Pulmonary lymph node (tissue), 1 donor: Measurements from ENCODE around the gene CSNK1D.

- PRO-cap = no peak
These were observed 480 bp downstream of the NPB start for GRCh38 chr17:81902436-81903000.

DNA sequence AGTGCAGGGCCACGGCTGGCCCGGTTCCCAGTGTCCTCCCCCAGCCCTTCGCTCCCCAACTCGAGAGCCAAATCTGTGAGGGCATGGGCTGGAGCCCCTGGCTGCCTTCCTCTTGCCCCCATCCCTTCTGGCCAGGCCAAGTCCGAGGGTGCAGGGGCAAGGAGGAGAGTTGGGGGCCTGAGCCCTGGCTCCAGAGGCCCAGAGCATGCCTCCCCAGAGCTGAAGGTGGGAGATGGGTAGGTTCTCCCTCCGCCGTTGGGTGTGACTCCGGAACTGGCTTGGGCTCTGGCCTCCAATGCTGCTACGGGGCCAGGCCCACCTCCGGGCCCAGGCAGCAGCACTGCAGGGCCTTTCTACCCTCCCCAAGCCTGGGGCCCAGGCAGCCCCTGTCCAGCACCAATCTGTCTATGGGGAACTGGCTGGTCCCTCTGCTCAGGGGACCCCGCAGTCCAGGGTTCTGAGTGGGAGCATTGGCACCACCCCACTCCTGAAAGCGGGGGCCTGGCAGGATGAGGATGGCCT, 1.1 kb downstream of the NPB start:
- PRO-cap = no peak

GRCh38 chr17:81910898-81911308, 296 bp downstream of the PCYT2 start:
- PRO-cap = no peak

DNA sequence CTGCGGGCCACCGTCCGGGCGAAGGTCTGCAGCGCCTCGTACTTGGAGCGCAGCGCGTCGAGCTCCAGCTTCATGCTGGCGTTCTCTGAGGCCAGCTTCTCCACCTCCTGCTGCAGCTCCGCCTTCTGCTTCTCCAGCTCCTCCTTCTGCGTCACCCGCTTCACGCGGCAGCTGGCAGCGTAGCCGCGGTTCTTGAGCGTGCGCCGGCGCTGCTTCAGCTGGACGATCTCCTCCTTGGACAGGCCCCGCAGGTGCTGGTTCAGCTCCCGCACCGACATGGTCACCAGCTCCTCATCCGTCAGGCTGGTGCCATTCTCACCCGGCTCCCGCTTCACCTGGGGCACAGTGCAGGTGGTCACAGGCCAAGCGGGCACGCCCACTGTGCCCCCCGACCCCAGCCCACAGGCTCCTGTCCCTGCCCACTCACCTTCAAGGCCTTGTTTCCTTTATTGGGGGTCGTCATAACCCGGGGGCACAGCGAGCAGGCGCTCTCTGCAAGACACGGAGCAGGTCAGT, 4.8 kb downstream of the MAFG start:
- PRO-cap = no peak

DNA sequence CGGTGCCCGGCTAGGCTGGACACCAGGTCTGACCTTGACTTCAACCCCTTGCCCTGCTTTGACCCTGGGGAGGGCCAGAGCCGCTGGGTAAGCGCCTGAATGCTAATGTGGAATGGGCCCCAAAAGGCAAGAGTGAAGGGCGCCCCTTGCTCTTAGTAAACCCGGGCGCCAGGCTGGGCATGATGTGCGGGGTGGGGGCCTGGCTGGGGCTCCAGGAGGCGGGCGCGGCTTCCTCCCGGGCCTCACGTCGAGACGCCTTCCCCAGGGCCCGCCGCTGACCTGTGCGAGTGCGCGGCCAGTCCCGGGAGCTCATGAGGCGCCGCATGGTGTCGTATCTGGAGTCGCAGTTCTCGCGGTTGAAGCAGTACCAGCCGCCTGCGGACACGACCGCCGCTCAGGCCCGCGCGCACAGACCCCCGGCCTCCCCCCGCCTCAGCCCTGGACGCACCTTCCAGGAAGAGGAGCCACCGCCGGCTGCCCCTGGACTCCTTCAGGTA, 1.7 kb downstream of the NOTUM start:
- PRO-cap = no peak

GRCh38 chr17:81966627-81967229, 5.7 kb upstream of the NOTUM start:
- PRO-cap = no peak

- PRO-cap = no peak
These were observed 1.0 kb downstream of the CENPX start for GRCh38 chr17:82021421-82022321.

GRCh38 chr17:82033706-82034884, 2.6 kb downstream of the RAC3 start:
- PRO-cap = no peak

GRCh38 chr17:82063974-82065247, 1.2 kb downstream of the DUS1L start:
- PRO-cap = no peak

- PRO-cap = no peak
These were observed 14.5 kb upstream of the DUS1L start for GRCh38 chr17:82080012-82080694.

DNA sequence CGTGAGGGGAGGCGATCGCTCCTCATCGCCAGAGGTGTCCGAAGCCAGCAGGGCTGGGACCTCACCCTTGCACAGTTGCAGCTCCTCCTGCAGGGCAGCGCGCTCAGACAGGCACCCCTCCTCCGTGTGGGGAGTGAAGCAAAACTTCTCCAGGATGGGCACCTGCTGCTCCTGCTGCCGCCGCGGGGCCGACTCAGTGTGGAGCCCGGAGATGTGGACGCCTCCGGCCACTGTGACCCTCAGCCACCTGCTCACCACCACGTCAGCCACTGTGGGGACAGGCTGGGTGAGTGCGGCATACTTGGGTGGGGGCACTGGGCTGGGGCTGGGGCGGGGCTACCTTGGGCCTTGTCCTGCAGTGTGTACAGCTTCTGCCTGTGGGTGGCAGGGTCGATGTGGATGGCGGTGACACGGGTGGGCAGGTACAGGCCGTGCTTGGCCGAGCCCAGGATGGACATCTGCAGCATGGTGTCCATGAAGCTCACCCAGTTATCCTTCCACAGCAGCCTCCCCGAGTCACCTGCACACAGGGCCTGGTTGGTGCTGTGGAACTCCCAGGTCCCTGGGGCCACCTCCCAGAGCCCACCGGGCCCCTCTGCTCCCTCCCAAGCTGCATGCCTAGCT, 10.9 kb downstream of the FASN start:
- PRO-cap = no peak

DNA sequence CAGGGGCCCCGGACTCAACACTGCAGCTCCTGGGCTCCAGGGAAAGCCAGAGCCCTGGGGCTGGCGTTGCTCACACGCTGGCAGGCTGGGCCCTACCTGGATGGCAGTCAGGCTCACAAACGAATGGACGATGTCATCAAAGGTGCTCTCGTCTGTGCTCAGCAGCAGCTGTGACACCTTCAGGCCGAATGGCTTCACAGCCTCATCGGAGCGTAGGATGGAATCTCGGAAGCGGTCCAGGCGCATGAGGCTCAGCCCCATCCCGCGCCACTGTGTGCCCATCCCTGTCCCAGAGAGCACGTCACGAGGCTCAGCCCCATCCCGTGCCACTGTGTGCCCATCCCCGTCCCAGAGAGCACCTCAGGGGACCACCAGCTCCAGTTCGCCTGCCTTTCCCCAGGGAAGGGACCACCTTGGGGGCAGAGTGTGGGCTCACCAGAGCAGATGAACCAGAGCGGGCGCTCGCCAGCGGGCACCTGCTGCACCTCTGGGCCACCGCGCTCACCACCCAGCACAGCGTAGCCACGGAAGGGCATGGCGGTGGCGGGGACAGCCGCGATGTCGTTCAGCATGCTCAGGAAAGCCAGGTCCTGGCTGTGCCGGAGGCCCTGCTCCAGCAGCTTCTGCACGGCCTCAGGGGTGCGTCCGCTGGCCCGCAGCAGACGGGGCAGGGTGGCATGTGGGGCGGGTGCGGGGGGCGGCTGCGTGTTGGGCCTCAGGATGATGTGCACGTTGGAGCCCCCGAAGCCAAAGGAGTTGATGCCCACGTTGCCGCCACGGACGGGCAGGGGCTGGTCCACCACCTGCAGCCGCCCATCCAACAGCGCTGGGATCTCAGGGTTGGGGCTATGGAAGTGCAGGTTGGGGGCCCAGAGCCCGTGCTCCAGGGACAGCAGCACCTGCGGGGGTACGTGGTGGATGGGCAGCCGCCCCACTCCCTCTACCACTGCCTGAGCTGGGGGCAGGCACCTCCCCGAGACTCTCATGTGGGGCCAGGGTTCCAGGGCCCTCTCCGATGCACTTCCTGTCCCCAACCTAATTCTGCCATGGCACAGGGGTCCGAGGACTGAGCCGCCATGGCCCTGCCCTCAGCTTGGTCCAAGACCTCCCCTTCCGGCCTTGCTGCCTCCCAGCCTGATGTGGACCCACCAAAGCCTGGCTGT, 6.9 kb downstream of the FASN start:
- PRO-cap = no peak

- PRO-cap = no peak
These were observed 55.9 kb upstream of the FASN start for GRCh38 chr17:82153942-82154305.

- PRO-cap = unidirectional peak, plus-strand start at chr17:82206104; bidirectional peak, plus-strand start at chr17:82206438, minus-strand start at chr17:82206295
These were observed 6.8 kb downstream of the CCDC57 start for GRCh38 chr17:82205543-82206619.

- PRO-cap = no peak
These were observed 706 bp downstream of the SLC16A3 start for GRCh38 chr17:82229431-82230064.

- PRO-cap = no peak
These were observed 16.9 kb downstream of the SLC16A3 start for GRCh38 chr17:82245538-82246346.

- PRO-cap = no peak
These were observed 20.9 kb downstream of the CSNK1D start for GRCh38 chr17:82252243-82253323.

DNA sequence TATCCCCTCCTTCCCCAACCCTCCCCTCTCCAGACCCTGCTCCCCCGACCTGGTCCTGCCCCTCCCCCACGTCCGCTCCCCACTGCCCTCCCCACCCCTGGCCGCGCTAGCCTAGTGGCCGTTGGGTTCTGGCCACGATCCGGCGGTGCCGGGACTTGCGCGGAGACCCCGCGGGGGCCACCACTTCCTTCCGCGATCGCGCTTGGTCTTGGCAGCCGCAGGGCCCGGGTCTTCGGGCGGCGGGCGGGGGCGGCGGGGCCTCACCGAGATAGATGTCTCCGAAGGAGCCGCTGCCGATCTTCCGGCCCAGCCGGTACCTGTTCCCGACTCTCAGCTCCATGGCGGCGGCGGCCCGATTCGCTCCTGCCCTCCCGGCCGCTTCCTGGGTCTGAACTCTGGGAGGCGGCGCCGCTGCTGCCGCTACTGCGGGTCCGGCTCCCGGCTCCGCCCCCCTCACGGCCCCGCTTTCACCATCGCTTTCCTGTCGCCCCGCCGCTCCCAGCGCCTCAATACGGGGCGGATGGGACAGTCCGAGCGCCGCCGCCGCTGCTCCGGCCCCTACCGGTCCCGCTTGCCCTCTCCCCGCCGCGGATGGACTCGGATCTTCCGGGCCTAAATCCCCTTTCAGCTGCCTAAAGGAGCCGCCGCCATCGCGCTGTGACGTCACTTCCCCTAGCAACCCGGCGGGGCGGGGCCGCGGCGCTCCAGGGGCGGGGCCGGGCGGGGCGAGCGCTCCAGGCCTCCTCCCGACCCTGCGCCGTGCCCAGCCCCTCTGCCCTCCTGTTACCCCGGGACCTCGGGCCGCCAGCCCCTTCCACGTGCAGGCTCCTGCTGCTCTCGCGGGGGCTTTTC, at the start of gene CSNK1D:
TSS of gene CSNK1D (minus strand) at position 659 of the 852 bp plus-strand sequence.
- PRO-cap = unidirectional peak, minus-strand start at position 390 of the sequence; unidirectional peak, minus-strand start at position 599 of the sequence; unidirectional peak, minus-strand start at position 659 of the sequence

- PRO-cap = no peak
These were observed 16.8 kb upstream of the CSNK1D start for GRCh38 chr17:82290191-82290810.

GRCh38 chr17:82297804-82298817, 19.3 kb downstream of the CD7 start:
- PRO-cap = bidirectional peak, plus-strand start at chr17:82297879, minus-strand start at chr17:82297615; bidirectional peak, plus-strand start at chr17:82298383, minus-strand start at chr17:82298264